GM23248 (cell line): ENCODE data around the genes ZNF99, ZNF675 and CCNE1.

GRCh38 chr19:21600743-21601176 lies 95.4 kb downstream of the ZNF429 start:
- RAMPAGE, long total RNA: no peak

- RAMPAGE, long total RNA: no peak
Observed at GRCh38 chr19:22215051-22216017, 18.6 kb upstream of the ZNF676 start.

DNA sequence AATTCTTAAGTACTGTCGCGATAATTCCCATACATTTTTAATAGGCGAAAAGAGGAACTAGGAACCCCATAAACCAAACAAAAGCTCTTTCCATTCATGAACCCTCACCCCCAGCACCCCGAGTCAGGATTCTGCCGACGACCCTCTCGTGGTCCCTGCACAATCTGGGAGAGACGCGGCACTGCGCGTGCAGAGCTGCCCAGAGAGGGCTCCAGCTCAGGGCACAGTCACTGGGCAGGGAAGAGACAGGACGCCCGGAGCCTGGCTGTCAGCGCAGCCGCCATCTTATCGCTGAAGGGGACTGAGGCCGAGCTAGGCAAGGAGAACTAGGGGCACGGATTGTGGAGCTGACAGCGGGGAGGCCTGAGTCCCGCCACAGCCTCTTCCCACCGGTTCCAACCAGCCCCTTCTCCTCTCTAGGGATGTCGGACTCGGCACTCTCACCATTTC lies 370 bp downstream of the ZNF98 start:
- RAMPAGE, long total RNA: no peak

DNA sequence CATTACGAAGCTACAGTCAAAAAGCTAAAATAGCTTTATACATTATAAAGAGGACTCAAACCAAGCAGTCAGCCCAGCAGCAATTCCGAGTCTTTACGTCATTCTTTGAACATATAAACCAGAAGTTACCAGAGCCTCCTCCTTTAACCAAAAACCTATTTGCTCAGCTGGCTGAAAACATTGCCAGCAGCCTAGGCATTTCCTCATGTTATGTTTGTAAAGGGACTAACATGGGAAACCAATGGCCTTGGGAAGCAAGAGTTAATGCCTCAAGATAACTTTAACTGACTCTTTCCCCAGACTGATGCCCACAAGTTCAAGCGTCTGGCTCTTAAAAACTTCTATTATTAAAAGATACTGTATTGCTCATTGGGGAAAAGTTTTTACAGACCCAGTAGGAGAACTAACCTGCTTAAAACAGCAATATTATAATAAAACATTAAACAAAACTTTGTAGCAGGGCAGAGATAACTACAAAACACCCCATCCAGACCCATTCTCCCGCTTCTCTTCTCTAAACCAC lies 104.0 kb upstream of the ZNF492 start:
- RAMPAGE, long total RNA: no peak

DNA sequence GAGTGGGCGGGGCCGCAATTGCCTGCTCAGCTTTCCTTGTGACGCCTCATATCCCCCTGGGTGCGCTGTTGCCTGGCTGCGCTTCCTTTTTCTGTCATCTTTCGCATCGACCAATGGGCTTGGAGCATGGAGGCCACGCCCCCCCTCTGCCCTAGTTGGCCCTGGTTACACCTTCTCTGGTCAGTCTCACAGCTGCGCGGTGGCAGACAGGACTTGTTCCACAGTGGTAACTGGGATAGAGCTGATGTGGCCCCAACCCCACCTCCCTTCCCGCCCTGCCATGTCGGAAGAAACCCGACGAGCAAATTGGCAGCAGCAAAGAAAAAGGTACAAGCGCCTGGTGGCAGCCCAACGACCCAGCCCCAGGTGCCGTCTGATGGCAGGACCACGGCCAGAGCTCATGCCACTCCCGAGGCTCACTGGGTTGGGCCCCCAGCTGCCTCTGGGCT lies 38.0 kb upstream of the ZNF492 start:
- RAMPAGE, long total RNA: no peak

DNA sequence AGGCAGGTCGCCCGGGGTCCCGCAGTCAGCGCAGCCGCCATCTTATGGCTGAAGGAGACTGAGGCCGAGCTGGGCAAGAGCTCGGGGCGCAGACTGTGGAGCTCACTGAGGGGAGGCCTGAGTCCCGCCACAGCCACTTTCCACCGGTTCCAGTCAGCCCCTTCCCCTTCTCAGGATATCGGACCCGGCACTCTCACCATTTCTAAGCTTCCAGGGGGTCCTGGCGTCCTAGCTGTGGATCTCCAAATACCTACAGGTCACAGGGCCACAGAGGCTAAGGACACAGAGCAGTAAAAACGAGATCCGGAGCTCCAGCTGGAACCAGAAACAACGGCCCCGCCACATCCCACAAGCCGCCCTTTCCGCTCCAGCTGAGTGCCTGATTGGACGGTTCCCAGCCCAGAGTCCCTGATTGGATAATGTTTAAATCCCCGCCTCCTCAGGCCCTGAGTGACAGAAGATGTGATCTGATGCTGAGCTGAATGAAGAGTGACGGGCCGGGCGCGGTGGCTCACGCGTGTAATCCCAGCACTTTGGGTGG lies at the start of gene ZNF99:
Gene ZNF99 (minus strand): TSS at position 335 of the 541 bp plus-strand sequence.
- RAMPAGE, long total RNA: no peak

- RAMPAGE, long total RNA: no peak
Observed at GRCh38 chr19:23074782-23075933, 41.7 kb upstream of the ZNF730 start.

- RAMPAGE, long total RNA: start-site peak on the minus strand at chr19:23687170-23687217, 82 and 39 reads in 2 replicates
Observed at GRCh38 chr19:23687096-23687508, at the start of gene ZNF675. Gene ZNF675, minus strand, starts transcription at chr19:23687212.

DNA sequence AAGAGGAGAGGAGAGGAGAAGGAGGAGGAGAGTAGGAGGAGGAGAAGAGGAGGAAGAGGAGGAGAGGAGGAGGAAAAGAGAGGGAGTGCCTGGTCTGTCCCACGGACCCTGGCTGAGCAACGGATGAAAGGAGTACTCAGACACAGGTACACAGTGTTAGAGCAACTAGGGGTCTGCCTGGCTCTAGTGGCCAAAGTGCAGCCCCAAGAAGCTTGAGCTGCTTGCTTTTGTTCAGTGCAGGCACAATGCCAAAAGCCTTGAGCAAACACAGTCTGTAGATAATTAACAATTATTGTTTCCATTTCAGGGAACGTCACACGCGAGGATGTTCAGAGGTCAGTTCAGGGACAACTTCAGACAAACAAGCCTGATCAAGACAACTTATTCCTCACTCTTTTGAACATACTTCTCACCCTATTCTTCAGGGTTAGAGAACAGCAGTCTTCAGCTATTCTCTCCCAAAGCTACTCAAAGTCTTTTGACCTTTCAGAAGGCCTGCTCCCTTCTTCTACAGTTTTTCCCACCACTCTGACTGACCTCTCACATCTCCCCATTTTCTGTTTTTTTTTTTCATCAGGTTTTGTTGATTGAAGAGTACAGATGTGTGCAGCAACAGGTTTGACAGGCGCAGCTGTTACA lies 32.1 kb upstream of the ZNF726 start:
- RAMPAGE, long total RNA: no peak

GRCh38 chr19:24000560-24001089 lies 85.9 kb downstream of the ZNF726 start:
- RAMPAGE, long total RNA: no peak

DNA sequence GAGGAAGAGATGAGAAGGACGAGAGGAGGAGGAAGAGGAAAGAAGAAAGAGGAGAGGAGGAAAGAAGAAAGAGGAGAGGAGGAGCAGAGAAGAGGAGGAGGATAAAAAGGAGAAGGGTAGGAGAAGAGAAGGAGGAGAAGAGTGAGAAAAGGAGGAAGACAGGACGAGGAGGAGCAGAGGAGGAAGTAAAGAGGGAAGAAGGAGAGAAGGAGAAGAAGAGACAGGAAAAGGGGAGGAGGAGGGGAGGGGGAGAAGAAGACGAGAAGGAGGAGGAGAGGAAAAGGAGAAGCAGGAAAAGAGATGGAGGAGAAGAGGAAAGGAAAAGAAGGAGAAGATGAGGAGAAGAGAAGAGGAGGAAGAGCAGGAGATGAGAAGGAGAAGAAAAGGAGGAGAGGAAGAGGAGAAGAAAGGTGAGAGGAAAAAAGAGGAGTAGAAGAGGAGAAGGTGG lies 92.6 kb downstream of the ZNF254 start:
- RAMPAGE, long total RNA: no peak

- RAMPAGE, long total RNA: no peak
Observed at GRCh38 chr19:28138652-28139002, 1074.3 kb downstream of the UQCRFS1 start.

GRCh38 chr19:28534795-28535853 lies 677.8 kb downstream of the UQCRFS1 start:
- RAMPAGE, long total RNA: no peak

DNA sequence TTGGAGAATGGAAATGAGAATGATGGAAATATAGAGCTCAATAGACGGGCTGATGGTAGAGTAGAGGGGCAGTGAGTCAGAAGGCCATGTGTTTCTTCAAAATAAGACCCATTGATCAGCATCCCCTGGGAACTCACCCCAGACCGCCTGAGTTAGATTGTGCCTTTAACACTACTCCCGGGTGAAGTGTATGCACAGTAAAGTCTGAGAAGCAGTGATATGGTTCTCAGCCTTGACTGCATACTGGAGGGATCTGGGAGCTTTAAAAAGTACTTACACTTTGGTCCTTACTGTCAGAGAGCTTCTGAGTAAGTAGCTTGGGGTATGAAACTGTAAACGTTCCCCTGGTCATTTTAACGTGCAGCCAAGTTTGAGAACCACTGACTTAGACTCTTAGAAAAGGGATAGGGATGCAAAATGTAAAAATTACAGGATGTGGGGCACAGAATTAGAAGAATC lies 609.0 kb downstream of the UQCRFS1 start:
- RAMPAGE, long total RNA: no peak

DNA sequence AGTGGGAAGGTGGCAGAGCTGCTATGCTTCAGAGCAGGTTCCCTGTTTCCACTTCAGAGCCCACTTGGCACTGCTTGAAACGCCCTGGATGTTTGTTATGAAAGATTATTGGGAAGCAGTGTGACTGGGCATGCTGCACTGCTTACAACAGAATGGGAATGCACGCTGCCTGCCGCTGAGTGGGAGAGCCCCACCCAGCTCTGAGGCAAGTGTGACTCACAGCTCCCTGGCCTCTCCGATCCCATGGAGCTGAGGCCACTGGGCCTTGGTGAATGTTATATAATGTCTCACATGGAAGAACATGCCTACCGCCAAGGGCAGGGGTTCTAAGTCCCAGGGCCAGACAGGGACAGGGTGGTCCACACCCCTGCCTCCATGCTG lies 113.7 kb downstream of the UQCRFS1 start:
- RAMPAGE, long total RNA: no peak

DNA sequence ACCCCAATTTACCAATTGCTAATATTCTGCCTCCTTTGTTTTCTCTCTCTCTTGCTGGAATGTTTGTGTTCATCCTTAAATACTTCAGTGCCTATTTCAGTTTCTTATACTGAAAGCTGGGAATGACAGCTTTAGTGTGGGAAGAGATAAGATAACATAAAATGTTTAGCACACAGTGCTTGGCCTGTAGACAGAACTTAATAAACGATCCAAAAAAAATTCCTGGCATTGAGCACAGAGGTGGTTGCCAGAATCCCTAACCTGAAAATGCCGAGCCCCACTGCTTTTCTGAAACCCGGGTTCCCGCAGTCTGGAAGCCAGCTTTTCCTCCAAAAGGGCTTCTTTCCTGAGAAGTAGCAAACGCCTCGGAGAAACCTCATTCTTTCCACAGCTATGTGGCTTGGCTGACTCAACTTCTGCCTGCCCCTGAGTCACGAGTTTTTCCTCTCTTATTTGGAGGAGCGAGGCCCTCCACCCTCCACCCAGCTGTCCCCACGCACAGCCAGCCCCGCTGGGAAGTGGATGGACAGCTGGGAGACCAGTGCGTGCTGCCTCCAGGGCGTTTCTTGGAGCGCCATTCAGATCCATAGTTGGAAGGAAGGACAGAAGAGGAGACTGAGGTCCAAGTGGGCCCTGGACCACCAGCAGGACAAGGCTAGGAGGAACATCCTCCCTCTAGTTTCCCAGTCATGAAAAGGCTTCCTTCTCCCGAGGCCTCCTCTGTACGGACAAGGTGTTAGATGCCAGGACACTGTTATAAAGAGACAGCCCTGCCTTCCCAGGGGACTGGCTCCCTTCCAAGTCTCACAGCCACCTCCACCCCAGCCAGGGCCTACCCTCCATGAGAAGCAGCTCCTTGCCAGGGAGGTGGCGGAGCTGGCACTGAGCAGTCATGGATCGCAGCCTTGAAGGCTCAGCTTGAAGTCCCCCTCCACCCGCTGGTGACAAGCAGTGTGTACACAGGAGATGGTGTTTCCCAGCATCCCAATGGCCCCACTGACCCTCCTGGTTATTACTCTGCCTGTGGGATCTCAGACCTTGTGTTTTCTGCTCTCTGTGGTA lies 2.6 kb upstream of the PLEKHF1 start:
- RAMPAGE, long total RNA: no peak

GRCh38 chr19:29723916-29724750 lies 9.1 kb upstream of the C19orf12 start:
- RAMPAGE, long total RNA: no peak

DNA sequence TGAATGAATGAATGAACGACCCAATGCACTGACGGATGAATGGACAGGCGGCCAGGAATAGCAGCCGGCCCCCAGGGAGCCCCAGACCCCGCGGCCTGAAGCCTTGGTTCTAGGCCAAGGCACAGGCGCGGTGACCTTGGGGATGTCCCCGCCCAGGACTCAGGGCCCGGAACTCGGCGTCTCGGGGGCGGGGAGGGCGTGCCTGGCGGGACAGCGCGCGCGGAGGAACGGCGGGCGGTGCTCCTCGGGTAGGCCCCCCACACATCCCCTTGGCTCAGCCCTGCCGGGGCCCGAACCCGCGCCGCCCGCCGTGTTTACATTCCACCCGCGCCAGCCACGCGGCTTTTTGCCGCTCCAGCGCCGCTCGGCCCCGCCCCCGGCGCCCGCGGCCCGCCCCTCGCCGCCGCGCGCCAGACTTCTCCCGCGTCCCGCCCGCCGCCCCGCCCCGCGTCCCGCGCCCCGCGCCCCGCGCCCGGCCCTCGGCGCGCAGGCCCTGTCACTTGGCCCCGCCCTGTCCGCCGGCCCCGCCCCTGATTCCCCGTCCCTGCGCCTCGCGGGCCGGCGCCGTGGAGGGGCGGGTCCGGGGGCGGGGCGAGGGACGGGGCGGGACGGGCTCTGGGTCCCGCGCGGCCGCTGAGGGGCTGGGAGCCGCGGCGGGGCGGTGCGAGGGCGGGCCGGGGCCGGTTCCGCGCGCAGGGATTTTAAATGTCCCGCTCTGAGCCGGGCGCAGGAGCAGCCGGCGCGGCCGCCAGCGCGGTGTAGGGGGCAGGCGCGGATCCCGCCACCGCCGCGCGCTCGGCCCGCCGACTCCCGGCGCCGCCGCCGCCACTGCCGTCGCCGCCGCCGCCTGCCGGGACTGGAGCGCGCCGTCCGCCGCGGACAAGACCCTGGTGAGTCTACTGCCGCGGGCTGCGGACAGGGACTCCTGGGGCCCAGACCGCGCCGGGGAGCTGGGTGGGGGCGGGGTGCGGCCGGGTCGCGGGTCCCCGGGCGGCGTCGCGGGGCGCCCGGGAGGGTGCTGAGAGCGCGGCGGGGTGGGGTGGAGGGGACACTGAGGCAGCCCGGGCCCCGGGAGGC lies at the start of gene CCNE1:
Gene CCNE1 (plus strand): TSS at position 729 of the 1,077 bp plus-strand sequence.
- RAMPAGE, long total RNA: no peak

GRCh38 chr19:29812340-29813003 lies 681 bp downstream of the CCNE1 start:
- RAMPAGE, long total RNA: no peak

GRCh38 chr19:30226436-30226925 lies 145.7 kb upstream of the ZNF536 start:
- RAMPAGE, long total RNA: no peak